H7 (cell line): ENCODE measurements around the gene SAXO2.

GRCh38 chr15:80584470-80585145 lies 110.5 kb upstream of the ABHD17C start:
- RAMPAGE, long total RNA = no peak

DNA sequence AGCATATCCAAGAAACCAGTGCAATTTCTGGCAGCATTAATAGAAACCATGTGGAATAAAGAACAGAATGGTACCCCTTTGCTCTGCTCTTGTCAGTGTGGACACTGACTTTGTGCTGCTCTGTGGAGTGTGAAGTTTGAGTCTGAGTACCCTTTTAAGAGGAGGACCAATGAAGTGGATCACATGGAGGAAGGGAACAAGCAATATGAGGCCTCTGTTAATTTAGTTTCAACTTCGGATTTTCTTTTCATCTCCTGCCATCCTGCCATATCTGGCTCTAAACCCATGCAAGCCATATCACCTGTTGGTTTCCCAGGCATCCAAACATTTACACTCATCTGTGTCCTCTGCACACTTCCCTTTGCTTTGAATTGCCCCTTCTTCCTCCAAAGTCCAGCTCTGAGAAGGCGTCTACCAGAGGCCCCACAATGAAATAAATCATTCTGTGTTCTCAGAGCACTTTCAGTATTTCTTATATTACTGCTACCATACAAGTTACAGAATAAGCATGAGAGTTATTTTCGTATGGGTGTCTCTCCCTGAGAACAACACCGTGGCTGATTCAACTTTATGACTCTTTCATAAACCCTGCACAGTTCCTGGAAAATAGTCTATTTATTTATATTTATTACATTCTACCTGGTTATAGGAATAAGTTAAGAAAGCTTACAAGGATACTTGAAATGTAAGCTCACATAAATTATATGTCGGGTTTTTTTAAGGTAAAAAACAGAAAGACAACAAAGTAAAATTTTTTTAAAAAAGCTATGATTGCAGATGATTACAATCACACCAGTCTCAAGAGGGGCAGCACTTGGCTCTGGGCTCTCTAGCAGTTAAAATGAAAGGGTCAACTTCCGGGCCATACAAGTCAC lies 12.9 kb upstream of the ABHD17C start:
- RAMPAGE, long total RNA = no peak

- RAMPAGE, long total RNA = no peak
Observed at GRCh38 chr15:80922417-80923087, 67.1 kb downstream of the MESD start.

- RAMPAGE, long total RNA = no peak
Observed at GRCh38 chr15:80943678-80944159, 45.9 kb downstream of the MESD start.

GRCh38 chr15:81176177-81176990 lies 20.3 kb upstream of the IL16 start:
- RAMPAGE, long total RNA = no peak

GRCh38 chr15:81296067-81297278 lies 27.5 kb downstream of the STARD5 start:
- RAMPAGE, long total RNA = no peak

DNA sequence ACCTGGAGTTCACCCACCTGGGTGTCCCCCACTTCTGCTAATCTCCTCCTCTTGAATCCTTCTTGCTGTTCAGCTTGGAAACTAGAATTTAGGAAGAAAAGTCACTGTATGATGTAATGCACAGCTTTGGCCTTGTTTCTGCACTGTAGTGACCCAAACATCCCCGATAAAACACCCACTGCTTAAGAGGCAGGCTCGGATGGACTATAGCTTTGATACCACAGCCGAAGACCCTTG lies 24.8 kb downstream of the STARD5 start:
- RAMPAGE, long total RNA = no peak

DNA sequence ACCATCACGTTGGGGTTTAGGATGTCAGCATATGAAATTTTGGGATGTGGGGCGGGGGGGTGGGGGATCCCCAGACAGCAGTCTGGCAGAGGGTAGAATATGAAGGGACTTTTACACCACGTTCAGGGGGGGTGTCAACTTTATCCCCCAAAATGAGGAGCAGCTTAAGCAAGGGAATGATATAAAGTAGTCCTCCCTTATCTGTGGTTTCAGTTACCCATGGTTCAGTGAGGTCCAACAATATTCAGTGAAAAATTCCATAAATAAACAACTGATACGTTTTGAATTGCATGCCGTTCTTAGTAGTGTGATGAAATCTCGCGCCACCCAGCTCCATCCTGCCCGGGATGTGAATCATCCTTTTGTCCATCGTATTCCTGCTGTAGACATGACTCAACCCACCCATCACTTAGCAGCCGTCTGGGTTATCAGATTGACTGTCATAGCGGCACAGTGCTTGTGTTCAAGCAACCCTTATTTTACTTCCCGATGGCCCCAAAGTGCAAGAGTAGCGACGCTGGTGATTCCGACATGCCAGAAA lies 47.8 kb upstream of the MEX3B start:
- RAMPAGE, long total RNA = no peak

GRCh38 chr15:82261917-82262399 lies 576 bp downstream of the EFL1 start:
- RAMPAGE, long total RNA = no peak

DNA sequence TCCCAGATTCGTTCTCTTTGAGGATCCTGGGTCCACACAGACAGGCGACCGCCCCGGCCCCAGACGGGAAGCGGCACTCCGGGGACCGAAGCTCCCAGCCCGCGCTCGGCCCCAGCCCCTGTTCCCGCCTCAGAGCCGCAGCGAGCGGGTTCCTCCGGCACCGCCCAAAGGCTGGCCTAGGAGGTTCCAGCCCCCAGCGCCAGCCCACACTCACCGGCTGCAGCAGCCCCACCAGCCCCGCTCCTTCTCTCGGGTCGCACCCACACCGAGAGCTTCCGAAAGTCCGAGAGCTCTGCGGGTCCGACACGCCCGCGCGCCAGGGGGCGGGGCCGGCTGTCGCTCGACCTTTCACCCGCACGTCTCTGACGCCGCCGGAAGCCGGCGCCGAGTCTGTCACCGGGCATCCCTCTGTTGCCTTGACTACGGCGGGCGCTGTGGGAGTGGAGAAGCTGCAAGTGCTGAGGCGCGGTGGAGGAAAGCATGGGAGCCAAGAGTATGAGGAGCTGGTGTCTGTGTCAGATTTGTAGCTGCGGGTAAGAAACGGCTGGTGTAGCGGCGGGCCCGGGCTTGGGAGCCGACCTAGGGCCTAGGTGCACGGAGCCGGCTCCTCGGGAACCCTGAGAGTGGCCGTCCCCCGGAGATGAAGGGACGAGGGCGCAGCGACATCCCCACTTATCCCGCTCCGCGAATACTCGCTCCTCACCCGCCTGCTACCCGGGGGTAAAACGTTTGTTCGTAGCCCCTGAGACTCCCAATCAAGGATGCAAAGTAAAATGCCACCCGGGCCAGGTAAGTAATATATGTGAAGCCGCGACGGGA lies at the start of gene SAXO2:
TSS of gene SAXO2 (plus strand) at position 419 of the 819 bp plus-strand sequence.
- RAMPAGE, long total RNA = start-site peak on the minus strand centred at position 327 of the sequence, 32 bp wide, 62 reads

- RAMPAGE, long total RNA = start-site peak on the minus strand at chr15:82372897-82372915, 91 reads
Observed at GRCh38 chr15:82372053-82373193, 23.1 kb upstream of the GOLGA6L10 start.

DNA sequence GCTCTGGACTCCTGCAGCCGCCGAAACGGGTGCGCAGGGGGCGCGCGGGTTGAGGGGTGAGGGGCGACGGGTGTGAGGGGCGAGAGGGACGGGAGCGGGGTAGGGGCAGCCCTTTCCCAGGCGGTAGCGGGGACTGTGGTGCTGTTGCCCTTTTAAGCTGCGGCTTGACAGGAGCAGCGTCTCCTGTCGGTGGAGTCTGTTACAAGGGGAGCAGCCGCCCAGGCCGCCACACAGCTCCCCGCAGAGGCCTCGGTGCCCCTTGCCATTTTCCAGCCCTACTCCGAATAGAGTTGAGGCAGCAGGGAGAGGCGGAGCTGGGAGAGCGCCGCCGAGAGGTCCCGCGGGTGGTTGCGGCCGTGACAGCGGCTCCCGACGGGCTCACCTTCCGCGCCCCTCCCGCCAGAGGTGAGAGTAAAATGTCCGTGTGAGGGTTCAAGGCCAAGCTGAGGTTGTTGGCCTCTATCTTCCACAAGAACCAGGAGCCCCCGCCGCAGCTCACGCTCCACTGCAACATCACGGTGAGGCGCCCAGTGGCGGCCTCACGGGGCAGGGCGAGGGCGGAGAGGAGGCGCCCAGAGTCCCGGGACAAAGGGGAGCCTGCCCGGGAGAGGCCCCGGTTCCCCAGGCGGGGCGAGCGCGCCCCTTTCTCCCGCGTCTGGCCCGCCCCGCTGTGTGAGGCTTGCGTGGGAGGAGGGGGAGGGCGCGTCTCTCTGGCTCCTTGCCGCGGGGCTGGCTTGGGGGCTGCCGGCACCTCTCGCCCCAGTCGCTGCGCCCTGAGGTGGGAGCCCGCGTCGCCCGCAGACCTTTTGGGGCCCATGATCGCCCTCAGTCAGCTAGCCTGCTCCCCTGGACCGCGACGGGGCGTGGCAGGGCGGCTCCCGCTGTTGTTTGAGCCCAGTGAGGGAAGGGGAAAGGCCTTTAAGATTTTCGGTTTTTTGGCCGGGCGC lies 15.9 kb downstream of the GOLGA6L9 start:
- RAMPAGE, long total RNA = no peak

- RAMPAGE, long total RNA = no peak
Observed at GRCh38 chr15:82475359-82476080, 45.9 kb downstream of the GOLGA6L9 start.

- RAMPAGE, long total RNA = no peak
Observed at GRCh38 chr15:82539485-82539729, 850 bp downstream of the RPS17 start.

DNA sequence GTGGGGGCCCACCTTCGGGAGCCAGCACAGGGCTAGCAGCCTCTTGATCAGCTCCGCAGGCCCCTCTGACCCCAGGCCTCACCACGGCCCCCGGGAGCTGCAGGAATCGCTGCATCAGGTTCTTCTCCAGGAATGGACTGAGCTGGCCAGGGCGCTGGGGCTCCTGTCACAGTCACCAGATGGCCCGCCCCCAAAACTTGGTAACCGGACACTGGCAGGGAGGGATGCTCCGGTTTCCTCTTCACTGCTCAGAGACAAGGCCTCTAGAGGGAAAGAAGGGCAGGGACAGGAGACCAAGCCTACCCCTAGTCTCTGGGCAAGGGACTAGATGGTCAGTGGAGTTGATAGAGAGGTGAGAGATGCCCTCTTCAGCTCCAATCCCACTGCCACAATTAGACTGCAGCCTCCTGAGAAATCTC lies 9.9 kb downstream of the AP3B2 start:
- RAMPAGE, long total RNA = no peak

DNA sequence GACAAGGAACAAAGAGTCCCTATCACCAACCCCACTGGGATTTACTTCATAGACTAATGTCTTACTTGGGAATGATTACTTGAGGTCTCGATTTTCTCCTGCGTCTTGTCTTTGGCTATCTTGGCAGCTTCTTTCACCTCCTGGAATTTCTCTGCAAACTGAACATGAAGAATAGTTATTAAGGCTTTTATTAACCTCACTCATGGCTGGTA lies 54.6 kb downstream of the WHAMM start:
- RAMPAGE, long total RNA = no peak

DNA sequence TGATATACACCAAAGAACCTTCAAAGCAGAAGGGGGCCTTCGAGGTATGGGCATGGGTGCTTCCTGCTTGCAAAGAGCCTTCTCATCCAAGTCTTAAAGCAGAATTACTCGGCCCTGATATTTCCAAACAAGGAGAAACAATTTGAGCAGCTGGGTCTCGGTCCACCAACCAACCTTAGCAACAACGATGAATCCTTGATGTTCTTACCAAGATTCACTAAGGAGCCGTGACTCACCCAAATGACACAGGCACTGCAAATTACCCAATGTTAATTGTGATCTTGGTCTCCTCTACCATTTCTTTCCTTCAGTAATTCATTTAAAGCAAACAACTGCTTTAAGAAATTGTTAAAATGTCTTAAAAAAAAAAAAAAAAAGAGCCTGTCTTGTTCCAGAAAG lies 7.7 kb downstream of the HOMER2 start:
- RAMPAGE, long total RNA = no peak

DNA sequence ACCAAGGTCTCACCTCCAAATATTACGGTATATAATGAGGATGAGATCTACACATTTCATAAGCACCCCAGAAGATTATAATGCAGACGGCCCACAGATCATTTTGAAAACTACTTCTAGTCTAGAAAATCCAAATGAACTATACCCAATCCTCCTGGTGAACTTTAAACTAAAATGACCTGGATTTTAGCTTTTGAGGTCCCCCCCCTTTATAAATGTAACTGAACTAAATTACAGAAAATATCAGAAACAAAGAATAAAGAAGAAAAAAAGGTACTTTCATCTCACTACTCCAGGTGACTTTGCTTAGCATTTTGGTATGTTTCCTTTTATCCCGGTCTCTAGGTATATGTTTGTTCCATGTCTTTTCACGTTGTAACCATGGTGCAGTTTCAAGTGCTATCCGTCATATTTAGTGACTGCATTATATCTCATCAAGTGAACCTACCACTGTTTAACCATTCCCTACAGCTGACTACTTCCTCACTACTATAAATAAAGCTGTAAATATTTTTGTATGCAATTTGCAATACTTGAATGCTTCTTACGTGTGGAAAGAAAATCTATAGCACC lies 2.3 kb downstream of the BTBD1 start:
- RAMPAGE, long total RNA = no peak

DNA sequence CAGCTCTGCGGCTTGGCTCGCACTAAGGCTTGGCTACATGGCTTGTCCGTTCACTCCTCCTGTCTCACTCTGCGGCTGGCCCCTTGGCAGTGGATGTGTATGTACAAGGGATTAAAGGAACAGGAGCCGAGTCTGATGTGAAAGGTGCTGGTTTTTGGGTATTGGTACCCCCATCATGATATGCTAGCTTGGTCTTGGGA lies 12.5 kb downstream of the TM6SF1 start:
- RAMPAGE, long total RNA = no peak

GRCh38 chr15:83205739-83206412 lies 1.7 kb downstream of the HDGFL3 start:
- RAMPAGE, long total RNA = no peak